Testis (tissue), 5 donors: ENCODE measurements around a stretch of chr15.

GRCh38 chr15:45096734-45096983 is 17.3 kb downstream of the DUOX2 start:
- PRO-cap, 3 experiments = no peak in any of the 3 experiments
- RAMPAGE, long total RNA, 2 experiments = no peak in any of the 2 experiments
- RRBS = no CpG with 5 or more reads among the region's 1 CpG

GRCh38 chr15:45177918-45178421 is 9.8 kb downstream of the SHF start:
- PRO-cap, 3 experiments = no peak in any of the 3 experiments
- RAMPAGE, long total RNA, 2 experiments = no peak in any of the 2 experiments
- RRBS = no CpG with 5 or more reads among the region's 6 CpGs

- PRO-cap, 3 experiments = no peak in any of the 3 experiments
- RAMPAGE, long total RNA, 2 experiments = start-site peak on the minus strand in 1 of 2 experiments, at chr15:45201053-45201153 at its widest, 36 reads per replicate
- RRBS = 1% methylated on average over 4 of the region's 34 CpGs
Measured at GRCh38 chr15:45200749-45201606, 13.2 kb upstream of the SHF start.

DNA sequence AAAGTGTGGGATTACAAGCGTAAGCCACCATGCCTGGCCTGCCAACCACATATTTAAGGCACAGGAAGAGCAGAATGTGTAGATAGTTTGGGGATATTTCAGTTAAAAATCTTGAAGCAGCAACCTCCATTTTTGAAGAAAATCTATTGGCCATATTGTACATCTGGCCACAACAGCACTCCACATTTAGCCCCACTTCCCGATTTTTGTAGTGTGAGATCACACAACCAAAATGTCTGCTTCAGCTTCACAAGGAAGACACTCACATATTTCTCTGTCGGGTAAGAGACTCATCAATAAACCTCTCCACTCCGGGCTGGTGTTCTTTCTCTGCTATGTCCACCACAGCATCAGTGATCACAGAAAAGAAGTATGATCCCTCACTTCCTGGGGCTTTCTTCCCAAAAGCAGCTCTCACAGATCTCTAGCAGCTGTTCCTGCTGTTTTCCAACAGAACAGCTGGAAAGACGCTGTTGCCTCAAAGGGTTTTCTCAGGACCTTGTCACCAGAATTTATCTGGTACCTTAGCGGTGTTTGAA is 46.5 kb downstream of the GATM start:
- PRO-cap, 3 experiments = no peak in any of the 3 experiments
- RAMPAGE, long total RNA, 2 experiments = no peak in any of the 2 experiments
- RRBS = no CpG with 5 or more reads among the region's 6 CpGs

GRCh38 chr15:45376384-45377013 is 1.8 kb downstream of the GATM start:
- PRO-cap, 3 experiments = peak in 2 of 3 experiments; most common plus-strand start chr15:45376733 (in 1); most common minus-strand start chr15:45376720 (in 1)
- RAMPAGE, long total RNA, 2 experiments = no peak in any of the 2 experiments
- RRBS = no CpG with 5 or more reads among the region's 11 CpGs

GRCh38 chr15:45391930-45392607 is 10.1 kb upstream of the SPATA5L1 start:
- PRO-cap, 3 experiments = no peak in any of the 3 experiments
- RAMPAGE, long total RNA, 2 experiments = no peak in any of the 2 experiments
- RRBS = no CpG with 5 or more reads among the region's 7 CpGs

DNA sequence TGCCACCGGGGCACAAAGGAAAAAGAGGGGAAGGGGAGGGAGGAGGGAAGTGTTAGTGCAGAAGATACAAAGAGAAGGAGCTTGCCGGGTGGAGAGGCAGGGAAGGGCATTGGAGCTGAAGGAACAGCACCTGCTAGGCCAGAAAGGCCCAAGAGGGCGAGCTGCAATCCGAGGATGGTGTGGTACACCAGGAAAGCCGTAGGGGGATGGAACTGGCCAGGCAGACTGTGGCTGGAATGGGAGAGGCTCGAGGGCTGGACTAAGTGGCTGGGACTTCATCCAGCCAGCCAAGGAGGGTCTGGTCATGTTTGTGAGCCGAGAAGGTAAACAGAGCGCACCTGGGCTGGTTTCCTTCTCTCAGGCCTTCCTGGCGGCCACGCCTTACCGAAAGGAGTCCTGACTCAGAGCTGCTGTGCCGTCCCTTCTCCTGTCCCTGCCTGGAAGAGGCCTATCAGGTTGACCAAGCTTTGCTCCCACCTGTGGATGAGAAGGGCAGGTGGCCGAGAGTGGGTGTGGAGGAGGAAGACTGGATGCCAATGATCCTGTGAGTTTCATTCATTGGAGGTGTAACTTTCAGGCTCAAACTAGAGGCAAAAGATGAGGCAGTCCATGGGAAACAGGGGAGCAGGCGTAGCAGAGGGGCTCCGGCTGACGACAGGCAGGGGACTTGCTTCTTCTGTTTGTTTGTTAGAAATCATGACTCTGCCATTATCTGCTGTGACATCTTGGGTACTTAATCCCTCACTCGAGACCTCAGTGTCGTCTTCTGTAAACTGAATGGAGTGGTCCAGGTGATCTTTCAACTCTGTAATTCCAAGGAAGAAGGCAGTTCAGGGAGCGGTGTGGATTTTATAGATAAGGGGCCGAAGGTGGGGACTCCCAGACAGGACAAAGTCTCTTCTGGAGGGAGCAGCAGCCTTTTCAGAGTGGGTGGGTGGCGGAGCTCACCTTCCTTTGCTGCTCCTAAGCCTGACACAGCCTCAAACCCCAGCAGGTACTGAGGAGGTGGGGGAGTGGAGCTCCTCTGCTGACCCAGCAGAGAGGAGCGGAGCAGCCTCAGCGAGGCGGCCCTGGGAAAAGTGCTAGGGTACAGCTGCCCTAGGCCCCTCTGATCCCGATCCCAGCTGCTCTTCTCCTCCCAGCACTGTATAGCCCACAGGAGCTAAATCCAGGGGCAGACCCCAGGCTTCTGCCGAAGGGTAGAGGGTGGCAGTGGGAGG is 19.7 kb downstream of the C15orf48 start:
- PRO-cap, 3 experiments = no peak in any of the 3 experiments
- RAMPAGE, long total RNA, 2 experiments = no peak in any of the 2 experiments
- RRBS = 32% methylated on average over 2 of the region's 26 CpGs

GRCh38 chr15:45573849-45574185 is 13.4 kb upstream of the BLOC1S6 start:
- PRO-cap, 3 experiments = no peak in any of the 3 experiments
- RAMPAGE, long total RNA, 2 experiments = no peak in any of the 2 experiments
- RRBS = no CpG with 5 or more reads among the region's 6 CpGs

GRCh38 chr15:47183878-47184962 is 533.1 kb upstream of the SEMA6D start:
- PRO-cap, 3 experiments = peak in 1 of 3 experiments; most common plus-strand start chr15:47184071 (in 1)
- RAMPAGE, long total RNA, 2 experiments = start-site peak on the plus strand in 1 of 2 experiments, at chr15:47184089-47184355 at its widest, 25 to 64 reads per replicate
- RRBS = 2% methylated on average over 37 of the region's 89 CpGs

GRCh38 chr15:47719115-47719778 is 1.9 kb downstream of the SEMA6D start:
- PRO-cap, 3 experiments = peak in 3 of 3 experiments; most common plus-strand start chr15:47719278 (in 1); most common minus-strand start chr15:47719204 (in 3)
- RAMPAGE, long total RNA, 2 experiments = no peak in any of the 2 experiments
- RRBS = no CpG with 5 or more reads among the region's 16 CpGs

GRCh38 chr15:48395224-48396238 is 64.3 kb downstream of the DUT start:
- PRO-cap, 3 experiments = peak in 3 of 3 experiments; most common plus-strand start chr15:48396116 (in 1); most common minus-strand start chr15:48395886 (in 2)
- RAMPAGE, long total RNA, 2 experiments = no peak in any of the 2 experiments
- RRBS = no CpG with 5 or more reads among the region's 13 CpGs

DNA sequence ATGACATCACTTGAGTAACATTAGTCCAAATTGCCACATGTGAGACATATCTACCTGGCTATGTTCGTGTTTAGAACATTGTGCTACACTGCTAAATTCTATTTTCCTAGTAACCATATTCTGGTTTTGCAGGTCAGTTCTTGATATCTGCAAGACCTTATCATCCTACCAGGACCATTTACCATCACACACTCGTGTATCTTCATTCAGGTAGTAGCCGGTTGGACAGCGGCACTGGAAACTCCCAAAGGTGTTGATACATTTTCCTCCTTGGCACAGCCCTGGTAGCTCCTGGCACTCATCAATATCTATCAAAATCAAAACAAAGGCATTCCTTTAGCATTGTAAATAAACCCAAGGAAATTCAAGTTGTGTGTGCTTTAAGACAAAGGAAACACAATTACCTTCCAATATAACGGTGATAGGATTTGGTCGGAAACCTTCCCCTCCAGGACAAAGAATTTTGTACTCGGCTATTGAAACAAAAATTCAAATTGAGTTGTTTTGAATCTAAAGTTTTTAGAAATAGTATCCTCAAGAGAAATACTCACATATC is 134.2 kb downstream of the DUT start:
- PRO-cap, 3 experiments = no peak in any of the 3 experiments
- RAMPAGE, long total RNA, 2 experiments = no peak in any of the 2 experiments
- RRBS = no CpG with 5 or more reads among the region's 7 CpGs

DNA sequence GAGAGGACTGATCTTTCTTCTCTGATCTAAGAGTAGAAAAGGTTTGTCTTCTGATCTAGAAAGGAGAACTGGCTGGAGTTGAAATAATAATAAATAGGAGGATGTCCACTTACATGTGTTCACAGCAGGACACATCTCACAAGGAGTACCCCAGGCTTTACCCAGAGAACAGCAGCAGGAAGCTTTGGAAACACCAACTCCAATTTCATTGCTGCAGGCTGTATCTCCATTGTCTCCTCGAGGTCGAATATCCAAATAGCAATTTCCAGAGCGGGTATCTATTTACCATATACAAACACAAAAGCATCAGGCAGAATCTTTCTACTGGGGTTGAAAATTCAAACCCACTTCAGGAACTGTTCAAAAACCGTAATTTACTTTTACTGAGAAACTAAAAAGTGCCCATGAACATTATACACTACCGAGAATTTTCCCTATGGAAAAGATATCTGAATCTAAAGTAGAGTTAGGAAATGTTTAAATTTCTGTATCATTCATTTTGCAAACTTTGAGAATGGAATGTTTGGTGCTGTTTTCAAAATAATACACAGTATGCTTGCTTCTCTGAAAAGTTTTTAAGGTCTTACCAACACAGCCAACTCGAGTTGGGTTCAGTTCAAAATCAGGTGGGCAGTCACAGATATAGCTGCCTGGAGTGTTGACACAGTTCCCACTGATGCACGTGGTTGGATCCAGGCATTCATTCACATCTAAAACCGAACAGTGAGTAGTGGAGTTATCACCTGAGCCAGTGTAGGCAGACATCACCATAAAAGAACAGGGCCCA is 136.8 kb downstream of the DUT start:
- PRO-cap, 3 experiments = no peak in any of the 3 experiments
- RAMPAGE, long total RNA, 2 experiments = no peak in any of the 2 experiments
- RRBS = no CpG with 5 or more reads among the region's 8 CpGs

- PRO-cap, 3 experiments = no peak in any of the 3 experiments
- RAMPAGE, long total RNA, 2 experiments = no peak in any of the 2 experiments
- RRBS = 80% methylated on average over 4 of the region's 13 CpGs
Measured at GRCh38 chr15:48520557-48521060, 124.9 kb downstream of the FBN1 start.

- PRO-cap, 3 experiments = no peak in any of the 3 experiments
- RAMPAGE, long total RNA, 2 experiments = no peak in any of the 2 experiments
Measured at GRCh38 chr15:48565867-48566382, 79.6 kb downstream of the FBN1 start.

DNA sequence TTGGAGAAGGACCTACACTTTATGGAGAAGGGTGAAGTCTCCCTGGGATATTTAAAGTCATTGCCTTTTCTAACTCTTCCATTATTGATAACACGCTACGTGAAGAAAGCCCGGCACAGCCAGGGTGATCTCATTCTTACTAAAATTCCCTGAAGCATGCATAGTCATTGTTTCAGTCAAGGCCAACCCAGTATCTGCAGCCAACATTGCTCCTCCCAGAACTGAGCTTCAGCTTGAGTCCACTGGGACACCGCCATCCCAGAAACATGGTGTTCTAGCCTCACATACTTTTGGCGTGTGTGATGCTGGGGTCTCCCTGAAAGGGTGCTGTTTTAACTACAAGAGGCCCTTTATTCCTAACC is 25.8 kb upstream of the FBN1 start:
- PRO-cap, 3 experiments = peak in 2 of 3 experiments; most common plus-strand start position 236 of the sequence (in 1); most common minus-strand start position 138 of the sequence (in 2)
- RAMPAGE, long total RNA, 2 experiments = no peak in any of the 2 experiments
- RRBS = no CpG with 5 or more reads among the region's 5 CpGs

GRCh38 chr15:48790649-48791050 is 20.2 kb downstream of the CEP152 start:
- PRO-cap, 3 experiments = no peak in any of the 3 experiments
- RAMPAGE, long total RNA, 2 experiments = no peak in any of the 2 experiments
- RRBS = no CpG with 5 or more reads among the region's 9 CpGs

GRCh38 chr15:49438810-49439610 is 16.0 kb downstream of the FGF7 start:
- PRO-cap, 3 experiments = no peak in any of the 3 experiments
- RAMPAGE, long total RNA, 2 experiments = no peak in any of the 2 experiments
- RRBS = no CpG with 5 or more reads among the region's 6 CpGs

DNA sequence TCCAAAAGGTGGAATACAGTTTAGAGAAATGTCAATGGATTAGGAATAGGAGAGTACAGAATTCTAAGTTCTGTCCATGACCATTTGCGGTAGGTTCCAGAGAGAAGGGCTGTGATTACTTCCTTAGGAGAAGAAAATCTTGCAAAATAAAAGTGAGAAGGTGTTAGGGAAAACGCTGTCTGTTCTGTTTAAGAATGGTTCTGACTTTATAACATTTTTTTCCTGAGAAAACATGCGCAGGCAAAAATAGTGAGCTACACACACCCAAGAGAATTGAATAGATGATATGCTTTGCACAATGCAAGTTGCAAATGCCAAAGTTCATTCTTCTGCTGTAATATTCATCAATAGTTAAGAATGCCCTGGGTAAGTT is 99.2 kb downstream of the DTWD1 start:
- PRO-cap, 3 experiments = no peak in any of the 3 experiments
- RAMPAGE, long total RNA, 2 experiments = no peak in any of the 2 experiments
- RRBS = no CpG with 5 or more reads among the region's 3 CpGs

- PRO-cap, 3 experiments = no peak in any of the 3 experiments
- RAMPAGE, long total RNA, 2 experiments = no peak in any of the 2 experiments
- RRBS = no CpG with 5 or more reads among the region's 1 CpG
Measured at GRCh38 chr15:50100625-50100893, 18.5 kb downstream of the ATP8B4 start.